AG08470 (cell line): Measurements from ENCODE around the gene PTGDS.

- RRBS, result no CpG with 5 or more reads among the region's 4 CpGs
Observed at GRCh38 chr9:136678586-136678993, 8.7 kb downstream of the AGPAT2 start.

DNA sequence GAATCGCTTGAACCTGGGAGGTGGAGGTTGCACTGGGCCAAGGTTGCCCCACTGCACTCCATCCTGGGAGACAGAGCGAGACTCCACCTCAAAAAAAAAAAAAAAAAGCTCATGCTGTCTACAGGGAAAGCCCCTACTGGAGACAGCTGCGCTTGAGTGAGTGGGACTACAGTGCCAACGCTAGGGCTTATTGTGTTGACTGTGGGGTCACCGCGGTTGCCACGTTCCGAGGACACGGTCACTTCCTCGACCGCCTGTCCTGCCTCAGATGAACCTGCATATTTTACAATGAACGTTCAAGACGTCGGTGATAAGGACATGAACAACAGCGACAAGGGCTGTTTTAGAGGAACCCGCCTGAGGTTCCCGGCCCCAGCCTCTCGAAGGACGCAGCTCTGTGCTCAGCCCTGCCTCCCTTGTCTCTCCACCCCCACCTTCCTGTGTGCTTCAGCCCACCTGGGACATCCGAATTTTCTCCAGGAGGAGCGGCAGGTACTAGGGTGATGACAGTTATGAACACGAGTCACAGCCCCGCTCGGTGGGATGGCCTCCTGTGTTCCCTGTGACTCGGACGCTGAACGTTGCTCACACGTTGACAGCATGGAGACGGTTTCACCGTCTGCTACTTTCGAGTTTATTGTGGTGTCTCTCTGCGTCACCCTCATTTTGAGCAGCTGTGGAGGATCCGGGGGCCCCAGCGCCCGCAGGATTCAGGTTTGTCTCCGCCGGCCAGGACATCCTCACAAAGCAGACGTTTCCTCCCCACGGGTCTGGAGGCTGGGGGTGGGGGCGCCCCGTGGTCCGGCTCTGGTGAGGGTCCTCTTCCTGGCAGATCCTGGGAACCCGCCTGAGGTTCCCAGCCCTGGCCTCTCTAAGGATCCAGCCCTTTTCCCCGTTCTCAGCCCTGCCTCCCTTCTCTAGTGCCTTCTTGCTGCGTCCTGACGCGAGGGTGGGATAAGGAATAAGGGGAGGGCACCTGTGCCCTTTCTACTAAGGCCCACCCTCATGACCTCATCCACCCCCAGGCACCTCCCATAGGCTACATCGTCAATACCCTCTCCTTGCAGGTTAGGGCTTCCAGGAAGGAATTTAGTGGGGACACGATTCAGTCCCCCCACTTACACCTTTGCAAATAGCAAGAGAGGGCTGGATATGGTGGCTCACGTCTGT is 11.1 kb upstream of the DIPK1B start:
- RRBS, result 23% methylated on average over 9 of the region's 50 CpGs

GRCh38 chr9:136714095-136715216 is 2.1 kb downstream of the DIPK1B start:
- RRBS, result 71% methylated on average over 6 of the region's 25 CpGs

DNA sequence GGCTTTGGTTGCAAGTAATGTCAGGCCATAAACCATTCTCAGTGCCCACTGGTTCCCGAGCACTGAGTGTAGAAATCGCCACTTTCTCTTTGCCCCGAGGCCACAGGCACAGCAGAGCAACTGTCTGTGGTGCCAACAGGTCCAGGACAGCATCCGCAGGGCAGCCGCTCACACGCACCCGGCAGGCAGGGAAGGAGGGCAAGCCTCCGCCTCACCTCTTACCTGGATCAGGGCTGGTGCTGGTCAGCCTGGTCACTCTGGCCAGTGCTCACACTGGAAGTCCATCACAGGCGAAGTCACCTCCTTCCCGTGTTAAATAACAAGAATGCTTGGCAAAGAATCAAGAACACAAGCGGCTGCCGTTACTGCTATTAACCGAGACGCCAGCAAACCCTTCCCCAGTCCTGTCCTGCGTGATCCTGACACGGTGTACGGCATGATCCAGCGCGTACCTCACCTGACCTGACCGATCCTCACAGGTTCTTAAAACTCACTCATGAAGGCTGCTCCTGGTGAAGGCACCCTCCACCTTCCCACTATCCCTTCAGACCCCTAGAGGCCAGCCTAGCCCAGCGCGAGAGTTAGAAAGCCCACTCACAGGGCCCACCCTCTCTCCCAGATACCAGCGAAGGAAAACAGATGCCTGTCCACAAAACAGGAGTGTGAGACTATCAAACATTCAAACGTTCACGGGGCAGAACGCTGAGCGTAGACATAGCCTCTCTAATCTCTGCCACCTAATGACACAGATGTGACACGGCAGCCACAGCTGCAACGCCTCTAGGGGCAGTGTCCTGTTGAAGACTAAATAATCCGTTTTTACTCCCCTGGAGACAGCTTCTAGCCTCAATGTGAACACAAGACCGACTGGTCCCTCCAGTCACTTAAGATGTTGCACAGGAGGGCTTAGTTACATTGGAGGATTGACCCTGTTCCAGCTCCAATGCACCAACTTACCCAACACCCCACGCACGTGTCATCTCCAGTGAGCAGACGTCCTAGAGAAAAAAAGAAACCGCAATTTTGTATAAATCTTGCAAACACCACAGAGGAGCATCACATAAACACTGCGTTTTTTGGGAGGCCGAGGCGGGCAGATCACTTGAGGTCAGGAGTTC is 14.1 kb downstream of the DIPK1B start:
- RRBS, result no CpG with 5 or more reads among the region's 38 CpGs

DNA sequence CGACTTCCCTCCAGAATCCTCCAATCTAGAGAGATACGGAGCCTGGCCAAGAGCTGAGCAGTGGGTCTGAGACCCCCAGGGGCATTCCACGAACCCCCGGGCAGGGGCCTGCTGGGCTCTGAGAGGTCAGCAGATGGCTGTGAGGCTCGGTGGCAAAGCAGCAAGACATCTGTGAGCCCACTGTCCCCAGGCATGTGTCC is 999 bp downstream of the LCN8 start:
- RRBS, result no CpG with 5 or more reads among the region's 5 CpGs

- RRBS, result no CpG with 5 or more reads among the region's 25 CpGs
Observed at GRCh38 chr9:136760640-136761408, 2.8 kb upstream of the LCN8 start.

DNA sequence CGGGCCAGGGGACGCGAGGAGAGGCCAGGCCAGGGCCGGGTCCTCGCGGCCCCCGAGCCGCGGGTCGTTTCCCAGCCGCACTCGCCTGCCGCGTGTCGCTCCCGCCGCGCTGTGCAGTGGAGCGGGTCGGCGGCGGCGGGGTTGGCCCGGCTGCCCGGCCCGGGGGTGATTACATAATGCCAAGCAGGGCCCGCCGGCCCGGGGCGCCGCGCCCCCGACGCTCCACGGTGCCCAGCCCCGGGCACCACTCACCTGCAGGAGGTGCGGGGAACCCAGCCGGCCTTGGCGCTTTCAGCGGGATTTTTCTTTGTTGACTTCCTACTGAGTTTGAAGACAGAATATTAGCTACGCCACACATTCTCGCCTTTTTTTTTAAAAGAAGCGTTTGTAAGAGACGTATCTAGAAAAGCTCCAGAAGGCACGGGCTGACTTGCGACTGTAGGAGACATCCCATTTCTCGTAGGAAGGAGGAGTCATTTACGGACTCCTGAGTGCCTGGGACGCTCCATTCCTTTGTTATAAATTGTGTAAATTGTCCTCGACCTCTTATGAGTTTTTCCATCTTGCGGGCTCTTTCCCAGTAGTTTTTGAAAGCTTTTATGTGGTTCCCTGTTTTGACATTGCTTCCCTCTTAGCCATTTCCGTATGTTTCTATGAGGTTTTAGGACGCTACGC is 864 bp downstream of the RABL6 start:
- RRBS, result under 1% methylated on average over 24 of the region's 54 CpGs

DNA sequence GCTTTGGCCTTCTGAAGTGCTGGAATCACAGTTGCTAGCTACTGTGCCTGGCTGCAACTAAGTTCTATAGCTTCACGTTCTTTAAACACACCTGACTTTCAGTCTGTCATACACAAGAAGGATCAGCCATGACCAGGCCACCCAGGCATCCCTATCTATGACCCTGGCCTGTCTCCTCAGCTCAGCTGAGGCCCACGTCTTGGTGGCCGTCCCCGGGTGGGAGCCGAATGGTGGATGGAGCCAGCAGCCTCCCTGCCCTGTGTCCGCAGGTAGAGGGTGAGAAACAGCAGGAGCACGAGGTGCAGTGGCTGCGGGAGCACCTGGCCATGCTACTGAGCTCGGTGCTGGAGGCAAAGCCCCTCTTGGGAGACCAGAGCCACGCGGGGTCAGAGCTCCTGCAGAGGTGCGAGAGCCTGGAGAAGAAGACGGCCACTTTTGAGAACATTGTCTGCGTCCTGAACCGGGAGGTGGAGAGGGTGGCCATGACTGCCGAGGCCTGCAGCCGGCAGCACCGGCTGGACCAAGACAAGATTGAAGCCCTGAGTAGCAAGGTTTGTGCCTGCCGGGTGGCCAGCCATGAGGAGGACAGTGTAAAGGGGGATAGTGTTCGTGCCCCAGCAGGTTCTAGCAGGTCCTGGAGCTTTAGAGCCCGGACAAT is 24.4 kb downstream of the FBXW5 start:
- RRBS, result 96% methylated on average over 5 of the region's 21 CpGs

DNA sequence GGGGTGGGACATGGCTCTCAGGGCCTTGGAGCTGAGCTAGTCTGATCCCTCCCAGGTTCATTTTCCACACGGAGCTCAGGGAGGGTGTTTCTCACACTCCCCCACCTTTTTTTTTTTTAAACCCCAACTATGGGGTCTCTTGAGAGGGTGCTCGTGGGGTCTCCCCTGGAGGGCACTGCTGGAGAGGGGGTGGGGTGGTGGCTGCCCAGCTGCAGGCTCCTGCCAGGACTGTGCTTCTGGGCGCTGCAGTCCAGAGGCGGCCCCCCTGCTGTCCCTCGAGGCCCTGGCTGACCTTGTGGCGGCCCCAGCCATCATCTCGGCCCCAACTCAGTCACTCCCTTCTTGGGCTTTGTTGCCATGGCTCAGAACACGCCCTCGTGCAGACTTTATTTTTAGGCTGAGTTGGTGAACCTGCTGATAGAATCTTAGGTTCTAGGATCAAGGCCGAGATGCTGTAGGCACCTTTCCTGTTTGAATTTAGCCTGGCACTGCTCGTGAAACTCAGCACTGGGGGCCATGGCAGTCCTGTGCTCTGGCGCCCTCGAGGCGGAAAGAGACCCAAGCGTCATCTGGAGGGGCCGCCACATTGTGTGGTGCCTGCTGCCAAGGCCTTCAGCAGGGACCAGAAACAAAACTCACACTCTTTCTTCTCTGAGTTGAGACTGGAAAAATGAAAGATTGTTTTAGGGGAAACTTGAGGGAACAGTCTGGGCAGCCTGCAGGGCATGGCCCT is 22.8 kb downstream of the FBXW5 start:
- RRBS, result no CpG with 5 or more reads among the region's 16 CpGs

GRCh38 chr9:136939413-136939702 is 5.2 kb downstream of the FBXW5 start:
- RRBS, result no CpG with 5 or more reads among the region's 13 CpGs

GRCh38 chr9:136946753-136947865 is 2.1 kb downstream of the C8G start:
- RRBS, result 63% methylated on average over 5 of the region's 35 CpGs

GRCh38 chr9:136947866-136948422 is 2.9 kb downstream of the C8G start:
- RRBS, result no CpG with 5 or more reads among the region's 16 CpGs

GRCh38 chr9:136975651-136976100 is 1.6 kb upstream of the PTGDS start:
- RRBS, result 22% methylated on average over 2 of the region's 15 CpGs

GRCh38 chr9:136977116-136977915 is at the start of gene PTGDS:
PTGDS (plus strand) TSS chr9:136977504.
- RRBS, result 31% methylated on average over 17 of the region's 31 CpGs

DNA sequence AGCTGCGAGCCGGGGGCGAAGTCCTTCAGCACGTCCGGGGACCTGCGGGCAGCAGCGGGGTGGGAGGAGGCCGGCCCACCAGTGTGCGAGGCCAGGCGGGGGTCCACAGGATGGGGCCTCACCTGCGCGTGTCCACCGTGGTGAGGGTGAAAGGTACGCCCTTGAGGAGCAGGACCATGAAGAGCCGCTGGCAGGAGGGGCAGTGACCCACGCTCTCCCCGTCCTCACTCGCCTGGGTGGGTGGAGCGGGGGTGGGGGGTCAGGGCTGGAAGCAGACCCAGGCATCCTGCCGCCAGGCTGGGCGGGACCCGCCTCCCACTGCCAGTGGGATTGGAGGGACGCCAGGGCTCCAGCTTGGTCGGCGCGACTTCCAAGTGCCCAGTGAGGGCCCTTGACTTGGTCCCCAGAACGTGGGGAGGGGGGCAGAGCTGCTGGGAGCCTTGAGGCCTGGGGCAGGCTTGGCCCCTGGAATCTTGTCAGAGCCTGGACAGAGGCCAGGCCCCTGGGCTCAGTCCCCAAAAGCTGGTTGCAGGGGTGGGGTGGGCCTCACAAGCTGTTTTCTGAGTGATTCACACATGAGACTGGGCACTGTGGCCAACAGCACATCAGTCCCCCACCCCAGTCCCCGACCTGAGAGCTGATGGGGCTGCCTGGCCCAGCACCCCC is 709 bp downstream of the CLIC3 start:
- RRBS, result 8% methylated on average over 6 of the region's 28 CpGs

GRCh38 chr9:137070982-137071492 is 680 bp upstream of the SAPCD2 start:
- RRBS, result no CpG with 5 or more reads among the region's 7 CpGs

- RRBS, result 4% methylated on average over 25 of the region's 38 CpGs
Observed at GRCh38 chr9:137077841-137078266, 537 bp downstream of the UAP1L1 start.

- RRBS, result 2% methylated on average over 14 of the region's 34 CpGs
Observed at GRCh38 chr9:137114892-137115496, 461 bp upstream of the DPP7 start.

DNA sequence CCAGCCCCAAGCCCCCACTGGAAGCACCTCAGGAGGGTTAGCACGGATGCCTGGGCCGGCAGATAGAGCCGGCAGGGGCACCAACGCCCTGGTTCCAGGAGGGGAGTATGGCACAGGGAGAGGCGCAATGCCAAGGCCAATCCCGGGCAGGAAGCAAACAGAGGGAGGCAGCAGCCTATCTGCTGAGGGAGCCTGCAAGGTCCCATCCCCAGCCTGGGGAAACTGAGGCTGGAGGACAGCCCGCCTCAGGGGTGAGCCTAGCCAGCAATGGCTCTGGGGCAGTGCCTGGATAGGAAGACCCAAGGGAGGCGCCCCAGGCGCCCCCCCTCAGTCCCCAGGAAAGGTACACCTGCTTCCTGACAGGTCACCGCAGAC is 2.7 kb downstream of the TPRN start:
- RRBS, result 81% methylated on average over 4 of the region's 10 CpGs

DNA sequence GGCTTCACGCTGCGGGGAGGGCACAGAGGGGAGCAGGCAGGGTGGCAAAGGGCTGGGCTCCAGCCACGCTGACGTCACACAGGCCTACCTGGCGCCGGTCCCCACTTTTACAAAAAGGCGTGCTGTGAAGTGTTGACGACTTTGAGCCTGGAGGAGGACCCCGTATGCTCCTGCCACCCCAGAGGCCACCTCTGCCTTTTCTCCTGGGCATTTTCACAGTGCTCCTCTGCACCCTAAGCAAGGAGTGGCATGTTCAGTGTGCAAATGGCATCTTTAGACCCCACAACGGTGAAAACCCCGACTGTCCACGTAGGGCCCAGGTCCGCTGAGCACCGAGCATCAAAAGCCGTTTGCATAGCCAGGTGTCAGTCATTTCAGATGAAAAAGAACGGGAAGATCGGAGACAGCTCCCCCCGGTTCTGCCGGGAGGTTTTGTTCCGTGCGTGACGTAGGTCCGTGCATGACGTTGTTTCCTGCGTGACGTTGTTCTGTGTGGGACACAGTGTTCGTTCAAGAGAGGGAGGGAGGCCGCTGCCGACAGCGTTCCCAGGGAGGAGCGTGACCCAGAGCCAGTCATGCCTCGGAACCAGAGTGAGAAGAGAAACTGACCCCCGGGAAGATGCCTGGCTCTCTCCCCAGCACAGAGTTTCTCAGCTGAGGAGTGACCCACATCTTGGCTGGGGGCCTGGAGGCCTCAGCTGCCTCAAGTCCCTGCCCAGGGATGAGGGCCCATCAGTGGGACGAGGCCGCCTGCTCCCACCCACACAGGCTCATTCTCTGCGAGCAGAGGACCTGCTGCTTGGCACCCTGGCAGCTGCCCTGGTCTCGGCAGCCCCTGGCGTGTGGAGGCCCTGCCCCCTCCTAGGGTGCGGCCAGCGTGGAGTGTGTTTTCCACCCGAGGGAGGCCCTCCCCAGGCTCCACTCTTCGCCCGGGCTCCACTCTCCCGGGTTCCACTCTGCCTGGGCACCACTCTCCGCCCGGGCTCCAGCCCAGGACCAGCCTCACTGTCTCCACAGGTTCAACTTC is 4.2 kb upstream of the ENSG00000284976 start:
- RRBS, result no CpG with 5 or more reads among the region's 46 CpGs